Camera-type eye (tissue), 1 donor: ENCODE measurements around a stretch of chr20.

DNA sequence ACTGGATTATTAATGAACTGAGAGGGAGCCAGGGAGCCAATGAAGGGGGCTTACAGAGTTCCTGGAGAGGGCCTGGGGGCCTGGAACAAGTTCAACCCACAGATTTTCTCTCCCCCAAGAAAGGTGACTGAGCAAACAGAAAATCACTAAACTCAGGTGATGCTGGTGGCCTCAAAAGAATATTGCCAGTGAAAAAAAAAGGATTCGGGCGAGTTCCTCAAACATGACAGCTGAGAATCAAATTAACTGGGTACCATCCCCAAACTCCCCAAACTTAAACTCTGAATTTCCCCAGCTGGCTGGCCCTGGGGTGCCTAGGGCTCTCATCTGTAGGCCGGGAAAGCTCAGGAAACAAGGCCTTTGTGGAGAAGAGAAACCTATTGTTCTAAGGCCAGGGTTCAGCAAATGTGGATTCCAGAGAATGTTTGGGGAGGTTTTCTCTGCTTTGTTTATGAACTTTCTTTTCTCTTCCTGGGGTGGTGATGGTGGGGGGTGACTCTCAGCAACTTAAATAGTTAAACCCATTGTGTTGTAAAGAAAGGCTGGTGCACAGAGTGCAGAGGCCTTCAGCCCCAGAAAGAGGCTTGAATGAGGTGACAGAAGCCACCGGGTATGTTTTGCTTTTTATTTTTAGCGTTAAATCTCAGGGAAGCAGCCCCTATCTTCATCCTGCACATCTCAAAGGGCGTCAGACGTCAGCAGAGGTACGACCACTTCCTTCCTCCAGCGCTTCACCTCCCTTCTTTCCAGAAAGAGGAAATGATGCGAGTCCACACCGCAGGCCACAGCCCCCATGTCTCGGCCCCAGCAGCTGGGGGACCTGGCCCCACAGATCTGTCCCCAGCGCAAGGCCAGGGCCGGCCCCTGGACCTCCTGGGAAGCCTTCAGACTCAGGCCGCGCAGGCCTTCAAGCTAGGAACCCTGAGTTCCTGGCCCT is 834 bp upstream of the PPP1R16B start:
- RAMPAGE, long total RNA = no peak

- RAMPAGE, long total RNA = no peak
These were observed 573 bp downstream of the PPP1R16B start for GRCh38 chr20:38805861-38806679.

GRCh38 chr20:38864558-38865189 is 59.2 kb downstream of the PPP1R16B start:
- RAMPAGE, long total RNA = no peak

GRCh38 chr20:38985486-38986371 is 23.6 kb downstream of the DHX35 start:
- RAMPAGE, long total RNA = no peak

DNA sequence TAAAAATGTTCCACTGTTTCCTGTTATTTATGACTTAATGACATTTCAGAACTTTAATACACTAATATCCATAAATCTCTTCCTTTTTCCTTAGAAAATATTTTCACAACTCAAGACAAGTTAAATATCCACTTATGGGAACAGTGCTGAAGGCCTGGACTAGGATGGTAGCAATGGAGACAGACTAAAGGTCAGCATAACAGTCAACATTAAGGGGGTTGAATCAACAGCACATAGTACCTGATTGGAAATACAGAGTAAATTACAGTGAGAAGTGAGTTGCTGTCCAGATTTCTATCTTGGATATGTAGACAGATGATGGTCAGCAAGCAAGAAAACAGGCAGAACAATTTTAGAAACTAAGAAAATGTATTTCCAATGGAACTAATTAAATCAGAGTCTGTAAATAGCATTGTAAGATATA is 682.9 kb downstream of the MAFB start:
- RAMPAGE, long total RNA = no peak

DNA sequence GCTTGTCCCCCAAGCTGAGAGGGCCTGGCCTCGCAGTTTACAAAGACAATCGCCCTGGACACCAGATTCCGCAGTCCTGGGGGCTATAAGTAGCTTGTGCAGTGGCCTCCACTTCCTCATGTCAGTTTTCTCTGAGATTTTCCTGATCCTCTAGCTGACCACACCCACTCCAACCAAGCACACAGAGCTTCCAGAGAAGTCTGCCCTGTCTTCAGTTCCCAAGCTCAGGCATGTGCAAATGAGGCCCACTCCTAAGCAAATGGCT is 245.3 kb downstream of the MAFB start:
- RAMPAGE, long total RNA = no peak

DNA sequence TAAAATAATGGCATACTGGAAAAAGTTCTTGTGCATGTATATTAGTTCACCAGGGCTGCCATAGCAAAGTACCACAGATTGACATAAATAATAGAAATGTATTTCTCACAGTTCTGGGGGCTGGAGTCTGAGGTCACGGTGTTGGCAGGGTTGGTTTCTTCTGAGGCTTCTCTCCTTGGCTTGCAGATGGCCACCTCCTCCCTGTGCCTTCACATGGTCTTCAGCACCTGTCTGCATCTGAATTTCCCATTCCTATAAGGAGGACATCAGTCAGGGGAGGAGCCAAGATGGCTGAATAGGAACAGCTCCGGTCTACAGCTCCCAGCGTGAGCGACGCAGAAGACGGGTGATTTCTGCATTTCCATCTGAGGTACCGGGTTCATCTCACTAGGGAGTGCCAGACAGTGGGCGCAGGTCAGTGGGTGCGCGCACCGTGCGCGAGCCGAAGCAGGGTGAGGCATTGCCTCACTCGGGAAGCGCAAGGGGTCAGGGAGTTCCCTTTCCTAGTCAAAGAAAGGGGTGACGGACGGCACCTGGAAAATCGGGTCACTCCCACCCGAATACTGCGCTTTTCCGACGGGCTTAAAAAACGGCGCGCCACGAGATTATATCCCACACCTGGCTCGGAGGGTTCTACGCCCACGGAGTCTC is 69.9 kb downstream of the MAFB start:
- RAMPAGE, long total RNA = no peak

DNA sequence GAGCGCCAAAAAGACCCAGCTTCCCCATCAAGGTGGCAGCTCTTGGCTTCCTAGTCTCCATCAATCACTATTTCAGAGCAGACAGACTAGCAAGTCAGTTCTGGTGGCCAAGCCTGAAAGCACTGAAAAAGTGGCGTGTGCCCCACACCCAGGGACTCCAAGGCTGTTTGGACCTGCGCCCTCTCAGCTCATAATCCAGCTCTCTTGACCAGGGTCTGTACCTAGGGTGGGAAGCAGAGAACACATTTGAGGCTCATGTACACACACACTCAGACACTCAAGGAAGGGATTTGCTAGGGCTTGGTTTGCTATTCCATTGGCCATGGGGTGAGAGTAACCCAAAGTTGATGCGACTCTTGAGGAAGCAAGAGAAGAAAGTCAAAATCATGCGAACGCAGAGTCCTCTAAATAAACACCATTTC is 3.6 kb downstream of the MAFB start:
- RAMPAGE, long total RNA = no peak

DNA sequence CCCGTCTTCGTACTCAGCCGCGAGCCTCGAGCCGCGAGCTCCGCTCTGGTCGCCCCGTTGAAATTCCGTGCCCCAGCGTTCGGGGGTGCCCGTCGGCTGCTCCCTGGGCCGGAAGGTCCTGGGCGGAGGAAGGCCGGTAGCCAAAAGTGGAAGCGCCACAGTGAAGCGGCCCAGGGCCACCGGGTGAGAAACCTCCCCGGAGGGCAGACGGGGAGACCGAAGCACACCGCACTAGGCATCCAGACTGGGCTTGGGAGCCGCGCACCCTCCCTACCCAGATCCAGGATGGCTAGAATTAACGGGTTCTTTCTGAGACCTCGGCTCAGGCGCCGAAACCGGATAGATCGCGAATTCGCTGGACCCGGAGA is 1.3 kb upstream of the MAFB start:
- RAMPAGE, long total RNA = no peak

- RAMPAGE, long total RNA = no peak
These were observed 1.1 kb downstream of the TOP1 start for GRCh38 chr20:41029631-41030120.

- RAMPAGE, long total RNA = no peak
These were observed 23.5 kb upstream of the PLCG1 start for GRCh38 chr20:41113874-41114135.

DNA sequence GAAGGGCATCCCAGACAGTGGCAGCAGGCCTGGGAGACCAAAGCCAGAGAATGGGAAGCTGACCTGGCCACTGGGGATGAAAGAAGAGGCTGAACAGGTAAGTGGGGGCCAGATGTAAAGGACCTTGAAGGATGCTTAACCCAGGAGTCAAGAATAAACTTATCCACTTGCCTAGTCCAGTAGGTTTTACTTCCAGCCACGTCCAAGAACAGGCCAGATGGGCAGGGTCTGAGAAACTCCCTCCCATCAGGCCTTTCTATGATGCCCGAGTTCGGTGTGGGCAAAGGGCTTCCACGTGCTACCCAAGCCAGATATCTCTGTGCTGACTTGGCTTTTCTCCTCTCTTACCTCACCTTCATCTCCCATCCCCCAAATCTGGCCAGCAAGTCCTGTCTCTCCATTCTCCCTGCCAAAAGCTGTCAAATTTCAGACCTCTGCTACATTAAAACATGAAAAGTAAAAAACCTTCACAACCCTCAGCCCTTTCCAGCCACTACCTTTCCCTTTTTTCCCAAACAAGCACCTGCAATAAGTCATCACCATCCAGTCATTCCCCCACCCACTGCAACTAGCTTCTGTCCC is 11.5 kb upstream of the PLCG1 start:
- RAMPAGE, long total RNA = no peak

- RAMPAGE, long total RNA = no peak
These were observed 68.0 kb downstream of the ZHX3 start for GRCh38 chr20:41249338-41250135.

- RAMPAGE, long total RNA = no peak
These were observed 13.6 kb downstream of the ZHX3 start for GRCh38 chr20:41303512-41304757.

GRCh38 chr20:41316430-41316895 is 1.1 kb downstream of the ZHX3 start:
- RAMPAGE, long total RNA = no peak

DNA sequence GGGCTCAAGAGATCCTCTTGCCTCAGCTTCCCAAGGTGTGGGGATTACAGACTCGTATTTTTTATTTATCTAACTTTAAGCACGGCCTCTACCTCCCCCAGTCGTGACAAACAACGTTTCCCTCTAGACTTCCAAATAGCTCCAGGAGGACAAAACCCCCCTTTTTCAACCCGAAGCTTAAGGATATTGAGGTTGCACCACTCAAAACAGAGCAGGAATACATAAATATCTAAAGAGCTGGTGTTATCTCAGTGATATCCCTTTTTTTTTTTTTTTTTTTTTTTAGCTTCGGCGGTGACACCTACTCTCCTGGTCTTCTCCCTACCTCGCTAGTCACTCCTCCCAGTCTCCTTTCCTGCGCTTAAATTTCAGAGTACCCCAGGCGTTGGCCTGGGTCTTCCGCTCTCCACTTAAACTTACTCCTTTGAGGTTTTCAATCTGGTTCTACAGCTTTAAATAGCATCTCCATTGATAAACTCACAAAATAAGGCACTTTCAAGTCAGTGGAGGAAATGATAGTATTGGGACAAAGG is 1.0 kb upstream of the SRSF6 start:
- RAMPAGE, long total RNA = no peak

- RAMPAGE, long total RNA = no peak
These were observed 4.1 kb downstream of the SRSF6 start for GRCh38 chr20:43461564-43462373.

GRCh38 chr20:43556361-43557157 is 2.3 kb upstream of the SGK2 start:
- RAMPAGE, long total RNA = no peak

GRCh38 chr20:43565043-43565576 is 6.3 kb downstream of the SGK2 start:
- RAMPAGE, long total RNA = no peak

DNA sequence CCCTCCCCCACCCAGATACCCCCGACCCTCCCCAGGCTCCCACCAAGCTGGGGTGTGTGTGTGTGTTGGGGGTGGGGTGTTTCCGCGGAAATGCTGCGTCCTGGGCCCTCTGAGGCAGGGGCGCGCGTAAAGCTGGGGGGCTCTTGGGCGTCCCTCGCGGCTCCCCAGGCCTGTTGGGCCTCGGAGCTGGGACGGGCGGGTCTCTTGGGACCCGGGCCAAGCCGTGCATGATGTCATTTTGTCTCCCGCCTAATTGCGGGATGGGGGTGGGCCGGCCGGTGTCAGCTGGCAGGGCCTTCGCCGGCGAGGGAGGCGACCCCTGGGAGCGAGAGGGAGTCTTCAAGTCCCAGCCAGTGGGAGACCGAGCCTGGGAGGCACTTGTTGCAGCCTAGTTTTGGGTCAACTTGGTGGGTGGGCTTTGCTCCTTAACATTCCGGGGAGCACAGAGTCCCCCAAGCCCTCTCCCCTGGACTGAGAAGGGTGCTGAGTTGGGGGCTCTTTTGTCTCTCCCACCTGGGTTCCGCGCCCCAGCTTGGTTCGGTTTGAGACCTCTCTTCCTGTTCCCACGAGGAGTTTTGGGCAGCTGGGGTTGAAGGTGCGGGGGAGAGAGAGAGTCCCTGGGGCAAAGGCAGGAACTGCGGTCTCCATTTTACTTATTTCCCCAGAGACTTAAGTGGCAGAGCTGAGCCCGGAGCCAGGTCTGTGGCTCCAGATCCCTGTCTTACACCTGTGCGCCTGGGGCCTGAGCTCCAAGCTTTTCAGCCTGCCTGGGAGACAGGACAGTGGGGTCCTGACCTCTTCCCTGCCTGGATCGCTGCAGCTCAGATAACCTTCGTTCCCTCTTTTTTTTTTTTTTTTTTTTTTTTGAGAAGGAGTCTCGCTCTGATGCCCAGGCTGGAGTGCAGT is 692 bp downstream of the MYBL2 start:
- RAMPAGE, long total RNA = no peak